AG04449 (cell line): ENCODE data around the genes ADH4, ADH1A, C4orf54 and EMCN.

- RRBS: 6% methylated on average over 6 of the region's 19 CpGs
Observed at GRCh38 chr4:98659036-98659499, 657 bp upstream of the TSPAN5 start.

DNA sequence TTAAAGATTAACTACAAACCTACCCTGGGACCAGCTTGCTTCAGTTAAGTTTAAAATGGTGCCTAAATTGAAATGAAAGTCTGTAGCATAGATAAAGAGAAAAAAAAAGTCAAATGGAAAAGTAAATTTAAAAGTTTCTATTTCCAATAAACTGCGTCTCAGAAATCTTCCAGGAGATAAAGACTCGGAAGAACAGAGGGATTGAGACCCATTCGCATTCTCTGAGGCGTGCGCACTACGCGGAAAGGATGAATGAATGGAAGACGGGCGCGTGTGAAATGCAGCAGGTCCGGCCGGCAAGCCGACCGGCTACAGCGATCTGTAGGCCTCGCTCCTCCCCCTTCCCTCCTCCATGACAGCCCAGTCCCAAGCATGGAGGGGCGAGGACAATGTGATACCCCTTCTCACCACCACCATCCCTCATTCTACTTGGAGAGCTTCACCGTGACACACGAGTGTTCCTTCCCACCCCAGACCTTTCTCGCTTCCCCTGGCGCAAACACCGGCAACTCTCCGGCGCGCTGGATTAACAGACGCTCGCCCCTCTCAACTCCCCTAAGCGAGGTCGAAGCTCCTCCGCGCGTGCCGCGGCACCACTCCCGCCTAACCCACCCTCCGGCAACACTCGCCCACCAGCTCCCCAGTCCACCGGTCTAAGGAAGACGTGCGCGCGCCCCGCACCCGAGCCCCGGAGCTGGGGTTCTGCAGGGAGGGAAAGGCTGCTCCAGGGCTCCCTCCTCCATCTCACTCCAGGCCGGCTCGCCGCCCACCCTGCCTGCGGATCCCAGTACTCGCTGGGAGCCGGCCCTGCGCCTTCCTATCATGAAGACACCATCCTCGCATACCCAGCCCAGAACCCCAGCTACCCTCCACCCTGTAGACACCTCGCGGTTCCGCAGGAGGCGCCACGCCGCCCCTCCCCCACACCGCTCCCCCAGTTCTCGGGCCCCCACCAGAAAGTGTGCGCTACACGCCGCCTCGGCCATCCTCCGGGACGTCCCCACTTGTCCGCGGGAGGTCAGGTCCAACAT lies 676 bp downstream of the EIF4E start:
- RRBS: 2% methylated on average over 27 of the region's 69 CpGs

DNA sequence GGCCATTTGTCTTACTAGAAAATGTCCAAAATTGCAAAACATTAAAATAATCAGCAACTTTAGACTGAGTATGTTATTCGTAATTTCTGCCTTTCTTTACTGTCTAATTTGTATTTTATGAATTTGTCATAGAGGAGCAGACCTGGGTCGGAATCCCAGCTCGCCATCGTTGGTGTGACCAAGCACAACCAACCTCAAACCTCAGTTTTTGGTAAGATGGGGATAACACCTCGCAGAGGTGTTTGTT lies 785 bp downstream of the ADH5 start:
- RRBS: no CpG with 5 or more reads among the region's 5 CpGs

- RRBS: no CpG with 5 or more reads among the region's 1 CpG
Observed at GRCh38 chr4:99103020-99103513, 14.5 kb upstream of the ADH5 start.

DNA sequence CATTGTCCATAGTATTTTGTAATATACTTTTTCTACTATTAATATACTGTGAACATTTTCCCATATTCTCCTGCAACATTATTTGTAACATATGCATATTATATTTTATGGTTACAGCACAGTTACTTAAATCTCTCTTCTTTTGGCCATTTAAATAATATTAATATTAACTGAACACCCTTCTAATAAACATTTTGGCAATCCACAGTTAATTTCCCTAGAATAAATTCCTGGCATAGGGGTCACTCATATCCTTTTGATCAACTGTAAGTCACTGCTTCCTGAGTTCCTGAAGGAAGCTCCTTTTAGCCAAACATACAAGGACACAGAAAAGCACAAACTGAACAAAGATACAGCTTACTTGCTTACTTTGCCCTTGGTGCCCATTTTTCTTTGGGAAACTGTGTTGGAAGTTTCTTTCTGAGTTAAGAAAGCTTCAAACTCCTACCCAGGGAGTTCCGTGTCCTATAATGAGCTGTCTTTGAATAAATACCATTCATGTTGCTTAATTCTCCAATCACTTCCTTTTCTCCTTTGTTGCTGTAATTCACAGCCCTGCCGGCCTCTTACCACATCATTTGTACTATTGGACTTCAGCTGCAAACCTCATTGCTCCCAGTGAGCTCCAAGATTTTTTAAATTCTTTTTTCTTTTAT lies at the start of gene ADH4:
Gene ADH4 (minus strand): TSS at position 462 of the 656 bp plus-strand sequence.
- RRBS: no CpG with 5 or more reads among the region's 2 CpGs

- RRBS: no CpG with 5 or more reads among the region's 1 CpG
Observed at GRCh38 chr4:99290653-99291128, at the start of gene ADH1A. Gene ADH1A (minus strand): TSS chr4:99290985.

DNA sequence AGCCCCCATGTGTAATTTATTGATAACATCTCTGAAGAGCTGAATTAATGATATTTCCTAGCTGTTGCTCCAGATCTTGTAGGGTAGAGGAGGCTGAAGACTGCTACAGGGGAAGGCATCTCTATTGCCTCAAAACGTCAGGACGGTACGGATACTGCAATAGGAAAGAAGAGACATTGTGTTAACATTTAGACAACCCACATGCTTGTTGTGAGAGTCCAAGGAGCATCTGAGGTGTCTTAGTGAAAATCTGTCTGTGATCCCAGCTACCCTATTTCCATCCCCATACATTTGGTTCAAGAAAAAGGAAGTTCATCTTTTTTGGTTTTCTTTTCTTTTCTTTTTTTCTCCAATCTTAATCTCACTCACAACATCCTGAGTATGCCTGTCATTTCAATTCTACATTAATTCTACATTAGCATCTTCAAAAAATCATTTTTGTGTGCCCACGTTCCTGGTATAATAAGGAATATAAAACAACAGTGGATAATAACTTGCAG lies 13.4 kb downstream of the ADH1B start:
- RRBS: no CpG with 5 or more reads among the region's 4 CpGs

DNA sequence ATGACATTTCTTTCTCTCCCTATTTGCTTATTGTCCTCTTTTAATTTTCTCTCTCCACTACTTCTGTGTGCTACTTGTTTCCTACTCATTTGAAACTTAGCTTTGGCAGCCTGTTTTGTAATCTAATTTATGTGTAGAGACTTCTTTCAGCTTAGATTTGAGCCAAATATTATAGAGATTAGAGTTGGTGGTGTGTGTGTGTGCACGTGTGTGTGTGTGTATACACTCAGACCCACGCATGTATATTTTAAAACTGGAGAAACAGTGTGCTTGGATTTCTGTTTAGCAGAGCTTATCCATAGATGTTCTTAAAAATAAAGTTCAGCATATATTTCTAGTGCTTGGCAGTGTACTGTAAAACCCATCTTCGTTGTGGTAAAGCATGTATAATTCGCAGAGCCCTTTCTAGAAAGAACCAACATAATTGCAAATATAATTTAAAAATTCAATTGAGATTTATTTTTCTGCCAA lies 1.8 kb downstream of the ADH1B start:
- RRBS: no CpG with 5 or more reads among the region's 4 CpGs

- RRBS: no CpG with 5 or more reads among the region's 1 CpG
Observed at GRCh38 chr4:99413251-99413583, 21.9 kb downstream of the ADH7 start.

DNA sequence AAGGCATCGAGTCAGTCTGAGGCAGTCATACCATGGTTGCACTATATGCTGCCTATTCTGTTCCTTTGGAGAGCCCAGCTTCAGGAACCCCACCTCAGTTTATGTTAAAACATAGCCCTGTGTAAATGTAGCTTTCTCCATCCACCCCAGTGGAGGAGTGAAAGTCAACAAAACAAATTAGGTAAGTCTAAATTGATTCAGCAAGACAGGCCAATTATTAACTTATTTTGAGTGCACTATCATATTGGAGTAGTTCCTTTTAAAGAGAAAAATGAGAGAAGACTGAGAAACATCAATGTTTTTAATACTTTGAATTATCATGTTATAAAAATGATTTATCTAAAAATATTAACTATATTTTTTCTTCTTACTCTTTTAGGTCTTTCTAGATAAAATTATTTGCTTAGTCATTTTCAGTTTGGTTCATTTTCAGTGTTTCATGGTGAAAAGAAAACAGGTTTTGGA lies 24.6 kb upstream of the ADH7 start:
- RRBS: no CpG with 5 or more reads among the region's 1 CpG

GRCh38 chr4:99654206-99654967 lies 3.2 kb downstream of the C4orf54 start:
- RRBS: no CpG with 5 or more reads among the region's 22 CpGs

DNA sequence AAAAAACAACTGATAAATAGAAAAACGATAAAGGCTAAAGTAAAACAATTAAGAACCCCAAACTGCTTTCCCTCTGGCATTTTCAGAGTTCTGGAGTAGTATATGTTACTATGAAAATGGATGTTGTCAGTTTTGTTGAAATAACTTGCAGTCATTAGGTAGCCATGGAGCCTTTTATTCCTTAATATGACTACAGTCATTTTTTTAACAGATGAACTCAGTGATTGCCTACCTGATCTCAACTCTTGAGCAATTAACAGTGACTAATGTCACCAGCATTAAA lies at the start of gene C4orf54:
Gene C4orf54 (minus strand): TSS at position 149 of the 283 bp plus-strand sequence.
- RRBS: no CpG with 5 or more reads among the region's 1 CpG

- RRBS: no CpG with 5 or more reads among the region's 2 CpGs
Observed at GRCh38 chr4:99845955-99846555, 29.4 kb downstream of the DAPP1 start.

DNA sequence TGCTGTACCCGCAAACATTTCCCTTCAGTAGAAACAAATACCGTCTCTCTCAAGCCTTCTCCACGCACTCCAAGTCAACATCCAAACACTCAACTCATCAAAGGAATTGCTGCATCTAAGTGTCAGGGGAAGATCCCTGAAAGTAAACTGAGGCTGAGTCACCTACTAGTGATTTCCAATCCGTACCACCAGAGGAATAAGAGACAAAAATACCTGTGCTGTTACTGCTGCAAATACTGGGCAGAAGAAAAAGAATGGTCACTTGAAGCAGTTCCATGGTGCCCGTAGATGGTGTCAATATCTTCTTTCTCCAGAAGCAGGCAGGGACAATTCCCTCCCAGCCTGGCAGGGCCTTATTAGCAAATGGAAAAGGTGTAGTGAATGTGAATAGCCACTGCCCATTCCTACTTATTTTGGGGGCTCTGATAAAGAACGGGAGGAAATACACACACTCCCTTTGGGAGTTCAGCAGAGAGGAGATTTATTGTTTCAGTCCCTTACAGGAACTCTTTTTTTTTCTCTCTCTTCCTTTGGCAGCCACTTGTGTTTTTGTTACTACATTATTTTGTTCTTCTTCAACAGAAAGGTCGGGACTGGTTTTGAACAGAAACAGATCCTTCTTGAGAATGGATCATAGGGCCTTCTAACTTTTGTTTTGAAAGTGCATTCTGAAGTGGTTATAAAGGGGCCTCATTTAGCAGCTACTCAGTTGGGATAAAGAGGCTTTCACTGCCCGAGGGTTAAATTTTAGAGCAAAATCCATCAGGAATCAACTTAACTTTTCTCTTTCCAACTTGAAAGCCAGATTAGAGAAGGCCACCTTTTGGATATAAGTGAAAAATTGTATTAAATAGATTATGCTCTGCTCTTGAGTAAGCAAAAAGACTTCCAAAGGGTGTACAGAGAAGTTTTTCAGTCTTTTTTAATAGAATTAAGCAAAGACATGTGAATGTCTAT lies at the start of gene EMCN:
Gene EMCN (minus strand): TSS at position 385 of the 957 bp plus-strand sequence.
- RRBS: no CpG with 5 or more reads among the region's 8 CpGs

GRCh38 chr4:101020826-101021411 lies 326.4 kb downstream of the PPP3CA start:
- RRBS: no CpG with 5 or more reads among the region's 5 CpGs

- RRBS: no CpG with 5 or more reads among the region's 4 CpGs
Observed at GRCh38 chr4:101143520-101144514, 203.5 kb downstream of the PPP3CA start.

DNA sequence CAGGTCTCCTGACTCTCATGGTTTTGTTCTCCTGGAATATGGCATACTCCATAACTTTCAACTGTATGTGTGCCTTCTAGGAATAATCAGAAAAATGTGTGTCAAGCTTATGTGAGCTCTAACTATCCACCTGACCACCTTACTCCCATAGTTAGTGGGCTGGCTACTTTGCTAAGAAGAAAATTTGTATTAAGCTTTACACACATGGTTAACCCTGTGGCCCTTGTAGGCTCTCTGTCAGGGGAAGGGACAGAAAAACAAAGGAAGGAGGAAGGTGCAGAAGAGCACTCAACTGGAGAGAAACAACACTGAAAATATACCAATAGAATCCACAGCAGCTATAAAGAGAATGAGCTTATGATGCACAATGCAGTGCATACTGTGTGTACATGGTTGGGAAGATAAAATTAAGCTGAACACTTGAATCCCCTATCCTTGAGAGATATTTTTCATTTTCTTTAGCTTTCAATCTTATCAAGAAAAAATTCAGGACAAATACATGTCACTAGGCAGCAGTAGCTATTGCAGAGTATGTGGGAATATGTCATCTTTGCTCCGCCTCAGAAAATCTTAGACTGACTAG lies 84.6 kb downstream of the PPP3CA start:
- RRBS: no CpG with 5 or more reads among the region's 1 CpG

GRCh38 chr4:101283398-101284164 lies 63.7 kb downstream of the PPP3CA start:
- RRBS: no CpG with 5 or more reads among the region's 7 CpGs

DNA sequence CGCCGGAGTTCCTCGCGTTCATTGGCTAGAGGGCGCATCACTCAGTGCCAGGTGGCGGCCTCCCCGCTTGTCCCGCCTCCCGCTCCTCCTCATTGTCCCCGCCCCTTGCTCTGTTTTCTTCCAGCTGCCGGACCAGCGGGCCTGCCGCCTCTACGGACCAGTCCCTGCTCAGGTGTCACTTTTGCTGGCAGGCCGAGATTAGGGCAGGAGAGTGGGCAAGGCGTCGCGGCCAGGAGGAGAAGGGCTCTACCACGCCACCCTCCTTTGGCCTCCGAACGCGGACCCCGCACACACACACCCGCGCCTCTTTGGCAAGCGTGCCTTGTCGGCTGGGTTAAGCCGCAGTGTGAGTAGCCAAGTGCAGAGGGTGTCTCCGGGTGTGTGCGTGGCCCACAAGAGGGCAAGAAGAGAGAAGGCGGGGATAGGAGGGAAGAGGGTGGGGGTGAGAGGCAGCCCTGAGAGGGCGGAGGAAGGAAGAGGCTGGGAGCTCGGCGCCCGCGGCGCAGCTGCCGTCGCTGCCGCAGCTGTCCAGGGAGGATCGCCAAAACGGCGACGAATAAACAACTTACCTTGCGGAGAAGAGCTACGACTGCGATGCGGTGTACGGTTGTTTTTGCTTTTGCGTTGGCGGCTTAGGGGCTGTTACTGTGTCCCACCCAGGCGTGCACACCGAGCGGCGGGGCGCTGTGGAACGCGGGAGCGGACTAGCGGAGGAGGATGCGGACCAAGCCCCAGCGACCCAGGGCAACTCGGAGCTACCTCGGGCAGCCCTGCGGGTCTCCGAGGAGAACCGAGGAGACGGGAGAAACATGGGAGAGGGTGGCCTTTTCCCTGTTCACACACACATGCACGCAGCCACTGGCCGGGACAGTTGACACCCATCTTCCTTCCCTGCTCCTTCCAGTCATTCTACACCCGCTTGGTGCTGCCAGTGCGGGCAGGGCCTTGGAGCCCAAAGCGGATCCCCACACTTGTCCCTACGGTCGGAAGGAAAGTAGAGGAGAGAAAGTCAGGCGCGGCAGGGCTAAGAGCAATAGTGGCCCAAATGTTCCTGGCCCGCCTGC lies 670 bp upstream of the PPP3CA start:
- RRBS: 3% methylated on average over 2 of the region's 78 CpGs

- RRBS: no CpG with 5 or more reads among the region's 2 CpGs
Observed at GRCh38 chr4:101669265-101669556, 121.3 kb upstream of the BANK1 start.